ENCODE data around the genes ZNF595 and ZNF718.

- PRO-cap: unidirectional peak, plus-strand start at chr4:53331
Observed at GRCh38 chr4:53228-53624, at the start of gene ZNF595. Gene ZNF595, plus strand, starts transcription at chr4:53321.

DNA sequence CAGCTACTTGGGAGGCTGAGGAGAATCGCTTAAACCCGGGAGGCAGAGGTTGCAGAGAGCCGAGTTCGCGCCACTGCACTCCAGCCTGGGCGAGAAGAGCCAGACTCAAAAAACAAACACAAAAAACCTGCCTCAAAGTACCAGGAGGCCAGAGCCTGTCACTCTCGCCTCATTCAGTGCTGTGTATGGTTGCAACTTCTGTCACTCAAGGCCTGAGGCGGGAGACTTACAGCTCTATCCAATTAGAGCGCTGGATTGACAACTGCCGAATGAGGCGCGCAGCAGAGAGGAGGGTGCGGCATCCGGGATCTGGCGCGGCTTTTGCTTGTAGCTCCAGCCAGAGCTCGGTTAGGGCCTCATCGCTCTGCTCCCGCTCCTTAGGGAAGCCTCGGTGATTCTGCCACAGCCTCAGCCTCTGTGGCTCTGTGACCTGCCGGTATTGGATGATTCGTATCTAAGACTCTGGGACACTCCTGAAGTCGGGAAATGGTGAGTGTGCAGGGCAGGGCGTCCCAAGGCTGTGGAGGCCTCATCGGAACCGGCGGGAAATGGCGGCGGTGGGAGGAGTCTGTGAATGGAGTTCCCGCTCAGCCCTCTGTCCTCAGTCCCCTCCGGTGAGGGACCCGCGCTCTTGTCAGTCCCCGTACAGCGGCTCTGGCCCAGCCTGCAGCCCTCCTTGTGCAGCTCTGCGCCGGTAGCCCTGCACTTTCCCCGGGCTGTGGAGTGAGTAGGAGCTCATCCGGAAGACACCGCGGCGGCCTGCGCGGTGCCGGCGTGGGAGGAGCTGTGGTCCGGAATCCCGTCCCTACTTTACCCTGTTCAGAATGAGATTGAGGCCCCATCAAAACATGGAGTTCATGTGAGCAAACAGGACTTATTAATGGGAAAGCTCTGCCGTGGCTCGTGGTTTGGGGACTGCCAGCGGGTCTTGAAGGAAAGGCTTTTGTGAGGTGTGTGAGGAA, at the start of gene ZNF718:
Gene ZNF718, plus strand, starts transcription at position 317 of the 962 bp plus-strand sequence.
- PRO-cap: bidirectional peak, plus-strand start at position 336 of the sequence, minus-strand start at position 114 of the sequence; unidirectional peak, plus-strand start at position 604 of the sequence

DNA sequence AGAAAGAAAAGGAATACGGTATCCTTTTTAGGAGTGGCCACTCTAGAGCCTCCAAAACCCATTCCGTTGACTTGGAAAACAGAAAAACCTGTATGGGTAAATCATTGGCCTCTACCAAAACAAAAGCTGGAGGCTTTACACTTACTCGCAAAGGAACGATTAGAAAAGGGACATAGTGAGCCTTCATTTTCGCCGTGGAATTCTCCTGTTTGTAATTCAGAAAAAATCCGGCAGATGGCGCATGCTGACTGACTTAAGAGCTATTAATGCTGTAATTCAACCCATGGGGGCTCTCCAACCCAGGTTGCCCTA, 60.9 kb downstream of the ZNF732 start:
- PRO-cap: no peak

DNA sequence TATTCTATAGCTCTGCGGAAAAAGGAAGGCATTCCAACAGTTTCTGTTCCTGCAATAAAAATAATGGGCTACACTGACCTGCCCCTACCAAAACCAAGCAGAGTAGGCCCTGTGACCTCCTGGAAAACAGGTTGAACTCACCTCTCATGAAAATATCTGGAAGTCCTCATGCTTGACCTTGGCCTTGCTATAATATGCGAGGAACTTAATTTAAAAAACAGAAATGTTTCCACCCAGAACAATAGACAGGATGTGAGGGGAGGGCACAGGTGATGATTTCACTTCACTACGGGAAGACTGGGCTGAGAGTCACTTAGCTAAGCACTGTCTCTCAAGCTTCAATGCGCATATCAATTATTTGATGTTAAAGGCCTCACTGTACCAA, 26.1 kb downstream of the ZNF721 start:
- PRO-cap: unidirectional peak, plus-strand start at position 281 of the sequence; unidirectional peak, plus-strand start at position 286 of the sequence

DNA sequence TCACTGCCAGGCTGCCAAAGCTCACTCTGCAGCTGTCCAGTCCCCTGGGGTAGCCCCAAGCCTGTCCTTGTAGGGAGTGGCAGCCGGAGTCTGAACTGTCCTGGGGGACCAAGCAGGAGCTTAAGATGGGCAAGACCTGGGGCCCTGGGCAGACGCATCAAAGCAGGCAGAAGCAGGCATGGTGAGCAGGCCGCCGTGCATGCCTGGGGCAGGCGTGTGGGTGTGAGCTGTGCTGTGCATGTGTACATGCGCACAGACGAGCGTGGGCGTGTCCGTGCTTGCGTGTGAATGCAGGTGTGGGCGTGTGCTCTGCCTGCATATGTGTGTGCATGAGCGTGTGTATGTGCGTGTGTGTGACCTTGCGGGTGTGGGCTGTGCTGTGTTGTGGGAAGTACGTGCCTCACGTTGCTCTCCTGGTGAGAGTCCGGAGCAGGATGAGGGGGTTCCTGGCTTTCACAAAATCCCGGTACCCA, 3.5 kb downstream of the MYL5 start:
- PRO-cap: no peak

- PRO-cap: no peak
Observed at GRCh38 chr4:679658-680069, 5.3 kb downstream of the MYL5 start.

DNA sequence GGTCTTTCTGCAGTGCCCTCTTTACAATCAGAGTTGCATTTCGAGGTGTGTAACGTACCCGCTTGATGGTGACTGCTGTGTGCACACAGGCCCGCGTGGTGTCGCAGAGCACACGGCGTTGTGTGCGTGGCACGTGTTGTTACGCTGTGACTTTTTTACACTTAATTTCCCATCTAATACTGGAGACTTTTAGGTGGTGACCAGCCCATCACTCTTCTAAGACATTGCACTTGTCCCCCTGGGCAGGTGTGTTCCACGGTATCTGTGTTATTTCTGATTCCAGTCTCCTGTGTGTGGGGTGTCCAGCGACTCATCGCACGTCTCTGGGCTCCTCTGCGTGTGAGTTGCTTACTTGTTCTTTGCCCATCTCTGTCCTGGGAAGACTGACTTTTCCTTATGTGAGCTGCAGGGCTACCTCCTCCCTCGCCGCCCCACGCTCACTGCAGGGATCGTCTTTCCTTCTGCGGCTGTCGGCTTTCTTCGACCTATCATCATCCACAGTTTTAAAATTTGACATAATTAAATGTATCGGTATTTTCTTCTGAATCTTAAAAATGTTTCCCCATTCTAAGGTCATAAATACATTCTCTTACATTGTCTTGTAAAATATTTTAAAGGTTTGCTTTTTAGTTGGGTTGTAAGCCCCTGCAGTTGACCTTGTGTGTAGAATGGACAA, 49.5 kb downstream of the PCGF3 start:
- PRO-cap: no peak

DNA sequence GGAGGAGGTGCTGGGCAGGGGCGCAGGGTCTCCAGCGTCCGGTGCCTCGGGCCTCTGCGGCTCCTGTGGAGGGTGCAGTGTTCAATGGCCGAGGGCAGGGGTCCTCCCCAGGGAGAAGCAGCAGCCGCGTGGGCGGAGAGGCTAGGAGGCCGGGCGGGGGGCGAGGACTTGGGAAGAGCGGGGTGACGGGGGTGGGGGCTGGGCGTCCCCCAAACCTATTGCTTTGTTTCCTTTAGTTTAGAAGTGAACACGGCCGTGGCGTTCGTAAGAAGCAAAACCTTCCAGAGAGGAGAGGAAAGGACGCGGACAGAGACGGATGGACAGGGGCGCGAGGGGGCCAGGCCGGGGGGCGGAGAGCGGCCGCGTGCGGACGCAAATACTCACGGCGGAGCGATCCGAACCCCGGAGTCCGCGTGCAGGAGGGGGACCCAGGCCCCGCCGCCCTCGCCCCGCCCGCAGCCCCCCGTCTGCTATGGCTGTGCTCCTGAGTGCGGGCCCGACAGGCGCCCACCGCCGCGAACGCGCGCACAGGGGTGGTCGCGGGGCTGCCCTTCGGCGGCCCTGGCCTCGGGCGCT, 40.2 kb downstream of the CPLX1 start:
- PRO-cap: no peak

DNA sequence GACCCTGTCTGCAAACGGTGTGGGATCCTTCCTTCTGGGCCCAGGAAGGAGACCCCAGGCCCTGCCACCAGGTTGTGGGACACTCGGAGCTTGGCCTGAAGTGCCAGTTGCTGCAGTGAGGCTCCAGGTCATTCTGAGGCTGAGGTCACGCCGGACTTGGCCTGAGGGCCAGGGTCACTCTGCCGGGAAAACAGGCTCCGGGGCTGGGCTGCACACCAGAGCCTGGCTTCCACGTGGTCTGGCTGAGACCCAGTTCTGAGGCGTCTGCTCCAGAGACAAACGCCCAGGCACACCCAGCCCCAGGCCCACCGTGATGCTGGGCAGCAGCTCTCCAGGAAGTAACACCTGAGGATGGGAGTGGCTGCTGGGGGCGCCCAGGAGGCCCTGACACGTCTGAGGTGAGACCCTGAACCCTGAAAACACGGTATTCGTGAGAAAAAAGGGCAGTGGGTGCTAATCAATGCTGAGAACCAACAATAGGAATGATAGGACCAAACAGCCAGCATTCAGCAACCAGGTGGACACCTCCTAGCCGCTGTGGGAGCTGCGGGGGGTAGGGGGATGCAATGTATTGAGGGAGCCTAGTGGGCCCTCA, 36.9 kb downstream of the CPLX1 start:
- PRO-cap: no peak

DNA sequence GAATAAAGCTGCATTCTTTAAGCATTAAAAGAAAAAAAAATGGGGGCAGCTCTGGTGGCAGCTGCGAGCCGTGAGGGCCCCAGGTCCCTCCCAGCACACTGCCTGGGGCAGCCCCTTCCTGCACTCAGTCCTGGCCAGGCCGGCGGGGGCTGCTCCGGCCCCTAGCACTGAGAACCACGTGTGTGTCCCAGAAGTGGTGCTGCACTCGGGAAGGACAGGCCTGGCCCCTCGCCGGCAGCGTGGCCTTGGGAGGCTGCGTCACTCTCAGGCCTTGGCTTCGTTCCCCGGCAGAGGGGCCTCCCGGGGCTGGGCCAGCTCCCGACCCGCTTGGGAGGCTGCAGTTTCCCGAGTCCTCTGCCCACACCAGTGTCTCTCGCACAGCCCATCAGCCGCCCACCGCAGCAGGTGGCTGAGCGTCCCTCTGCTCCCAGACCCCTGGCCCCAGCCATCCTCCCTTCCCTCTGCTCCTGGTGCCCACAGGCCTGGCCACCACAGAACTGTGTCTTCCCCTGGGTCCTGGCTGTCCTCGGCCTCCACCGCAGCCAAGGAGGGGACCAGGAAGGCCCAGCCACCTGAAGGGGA, 10.8 kb upstream of the CPLX1 start:
- PRO-cap: no peak

- PRO-cap: no peak
Observed at GRCh38 chr4:907947-908386, 24.1 kb downstream of the GAK start.

DNA sequence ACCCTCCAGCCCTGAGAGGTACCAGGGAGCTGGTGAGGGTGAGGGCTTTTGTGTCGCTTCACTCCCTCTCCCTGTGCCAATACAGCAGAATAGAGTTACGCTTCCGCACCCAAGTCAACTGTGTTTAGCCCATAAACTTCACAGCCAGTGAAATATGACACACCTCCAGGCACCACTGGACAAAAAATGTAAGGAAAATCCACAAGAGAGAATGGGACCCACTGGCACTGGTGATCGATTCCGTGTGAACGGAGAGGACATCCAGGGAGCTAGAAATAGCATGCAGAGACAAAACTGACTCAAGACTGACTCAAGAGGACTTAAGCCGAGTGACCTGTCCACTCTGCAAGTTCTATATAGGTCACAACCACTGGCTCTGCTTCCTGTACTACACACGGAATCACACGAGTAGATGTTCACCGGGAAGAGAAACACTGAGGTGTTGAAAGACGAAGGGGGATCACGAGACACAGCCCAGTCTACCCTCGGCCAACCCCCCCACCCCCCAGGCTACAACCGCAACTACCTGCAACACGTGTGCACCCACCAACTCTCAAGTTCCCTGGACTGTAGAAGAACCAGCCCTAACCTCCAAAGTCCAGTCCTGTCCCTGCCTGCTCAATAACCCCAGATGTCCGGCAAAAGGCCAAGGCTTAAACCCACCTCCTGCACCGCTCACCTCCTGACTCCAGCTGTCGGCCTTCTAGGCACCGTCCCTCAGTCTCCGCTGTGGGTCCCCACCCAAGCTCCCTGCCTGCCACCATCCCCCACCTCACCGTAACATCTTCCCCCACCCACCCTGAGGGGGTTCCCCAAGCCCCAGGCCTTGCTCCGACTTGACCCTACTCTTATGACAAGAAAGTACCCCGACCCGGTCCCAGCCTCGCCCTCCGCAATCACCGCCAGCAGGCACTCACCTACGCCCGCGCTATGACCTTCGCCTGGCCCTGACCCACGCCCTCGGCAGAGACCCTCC, 902 bp downstream of the GAK start:
- PRO-cap: no peak

GRCh38 chr4:959845-960464, 13.4 kb downstream of the DGKQ start:
- PRO-cap: no peak

DNA sequence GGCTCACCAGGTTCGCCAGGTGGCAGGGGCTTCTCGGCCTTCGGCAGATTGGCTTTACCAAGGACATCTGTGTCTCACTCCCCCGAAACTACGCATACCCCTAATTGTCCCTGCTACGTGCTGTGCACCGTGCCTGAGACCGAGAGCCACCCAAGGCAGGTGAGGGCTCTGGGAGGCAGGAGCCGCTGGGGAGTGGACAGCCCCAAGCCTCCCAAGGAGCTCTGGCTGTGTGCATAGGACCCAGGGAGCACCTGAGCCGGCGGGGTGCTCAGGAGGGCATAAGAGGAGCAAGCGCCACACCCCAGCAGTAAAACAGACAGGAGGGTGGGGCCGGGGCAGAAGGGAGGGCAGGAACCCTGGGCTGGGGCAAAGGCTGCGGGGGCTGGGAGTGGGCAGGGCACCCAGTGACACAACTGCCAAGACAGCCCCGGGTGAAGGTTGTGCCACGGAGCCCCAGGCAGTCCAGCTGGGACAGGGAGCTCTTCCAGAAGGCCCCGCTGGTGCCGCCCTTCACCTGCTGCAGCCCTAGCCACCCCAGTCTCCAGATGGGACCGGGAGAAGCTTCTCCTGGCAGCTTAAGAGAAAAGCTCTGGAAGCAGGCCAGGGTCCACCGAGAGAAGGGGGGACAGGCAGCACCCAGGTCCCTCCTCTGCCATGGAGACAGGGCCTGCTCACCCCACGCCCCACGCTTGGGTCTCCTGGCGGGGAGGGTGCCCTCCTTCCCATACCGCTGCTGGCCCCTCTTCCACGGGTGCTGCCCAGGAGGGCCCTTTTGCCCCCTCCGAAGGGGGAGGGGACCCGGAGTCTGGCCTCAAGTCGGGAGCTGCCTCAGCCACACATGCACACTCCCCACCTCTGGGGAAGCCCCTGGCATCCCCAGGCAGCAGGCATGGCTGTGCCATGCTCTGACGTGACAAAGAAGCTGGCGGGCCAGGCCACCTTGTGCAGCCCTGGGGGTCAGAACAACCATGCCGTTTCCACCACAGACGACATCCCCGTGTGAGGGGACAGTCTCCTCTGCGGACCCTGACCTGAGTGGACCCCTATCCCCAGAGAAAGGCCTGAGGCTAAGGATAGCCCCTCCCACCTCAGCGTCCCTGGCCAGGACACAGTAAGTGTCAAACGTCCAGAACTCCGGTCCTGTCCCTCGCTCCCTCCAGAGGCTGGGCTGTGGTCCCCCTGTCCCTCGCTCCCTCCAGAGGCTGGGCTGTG, 1.6 kb downstream of the DGKQ start:
- PRO-cap: no peak

DNA sequence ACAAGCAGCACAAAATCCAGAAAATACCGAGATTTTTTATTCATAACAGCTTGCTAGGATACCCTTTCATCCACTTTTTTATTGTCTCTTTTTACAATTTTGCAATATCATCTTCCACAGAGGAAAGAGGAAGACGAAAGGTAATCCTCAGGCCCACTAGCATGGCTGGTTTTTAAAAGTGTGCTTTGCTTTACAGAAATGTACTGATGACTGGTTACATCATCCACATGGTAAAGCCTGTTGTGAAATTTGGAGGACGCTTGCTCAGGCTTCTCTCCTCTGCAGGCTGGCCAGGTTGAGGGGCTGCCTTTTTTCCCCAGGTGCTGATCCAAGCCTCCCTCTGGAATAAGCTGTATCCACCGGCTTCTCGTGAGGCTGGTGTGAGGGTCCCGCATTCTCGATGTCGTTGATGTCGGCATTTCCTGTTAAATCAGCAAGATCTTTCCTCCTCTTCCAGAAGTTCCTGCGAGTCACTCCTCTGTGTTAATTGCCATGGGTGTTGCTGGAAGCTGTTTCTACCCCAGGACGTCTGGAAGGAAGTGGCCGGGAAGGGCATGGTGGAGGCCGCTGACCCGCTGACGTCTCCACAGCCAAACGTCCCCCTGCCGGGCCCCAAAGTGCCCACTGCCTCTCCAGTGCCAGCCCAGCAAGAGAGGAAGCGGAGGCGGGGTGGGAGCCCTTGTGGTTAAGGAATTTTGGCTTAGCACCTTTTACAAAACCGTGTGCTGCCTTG, 5.8 kb upstream of the DGKQ start:
- PRO-cap: no peak

DNA sequence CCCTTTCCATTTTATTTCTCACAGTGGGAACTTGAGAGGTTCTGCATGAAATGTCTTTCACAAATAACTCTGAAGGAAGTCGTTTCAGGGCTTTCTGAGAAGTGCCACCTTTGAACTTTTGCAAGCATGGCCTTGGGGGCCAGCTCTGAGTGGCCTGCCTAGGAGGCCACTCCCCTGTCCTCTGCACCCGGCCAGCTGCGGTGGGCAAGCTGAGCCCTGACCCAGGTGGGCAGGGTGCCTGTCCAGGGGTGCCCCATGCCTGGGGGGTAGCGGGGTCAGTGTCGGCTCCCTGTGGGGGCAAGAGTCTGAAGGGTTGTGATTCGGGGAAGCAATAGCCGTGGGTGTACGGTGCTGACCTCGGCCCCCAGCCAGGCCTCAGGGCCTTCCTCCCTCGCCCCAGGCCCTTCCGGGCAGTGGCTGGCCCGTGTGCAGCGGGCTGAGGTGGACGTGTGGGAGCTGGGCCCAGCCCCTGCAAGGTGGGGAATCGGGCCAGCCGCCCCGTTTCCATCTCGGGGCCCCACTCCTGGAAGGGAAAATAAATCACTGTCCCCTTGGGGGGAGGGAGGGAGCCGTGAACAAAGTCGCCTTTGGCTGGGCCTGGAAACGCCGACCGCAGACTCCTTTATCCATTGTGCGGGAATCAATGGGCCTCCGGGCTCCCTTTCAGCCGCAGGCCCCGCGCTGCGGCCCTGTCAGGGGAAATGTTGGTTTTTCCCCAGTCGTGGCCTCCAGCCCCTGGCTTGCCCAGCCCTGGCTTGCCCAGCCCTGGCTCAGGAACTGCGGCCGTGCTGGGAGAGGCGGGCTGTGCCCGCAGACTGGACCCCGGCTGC, 3.1 kb downstream of the FGFRL1 start:
- PRO-cap: no peak

- PRO-cap: no peak
Observed at GRCh38 chr4:1105789-1106065, 7.6 kb downstream of the RNF212 start.

DNA sequence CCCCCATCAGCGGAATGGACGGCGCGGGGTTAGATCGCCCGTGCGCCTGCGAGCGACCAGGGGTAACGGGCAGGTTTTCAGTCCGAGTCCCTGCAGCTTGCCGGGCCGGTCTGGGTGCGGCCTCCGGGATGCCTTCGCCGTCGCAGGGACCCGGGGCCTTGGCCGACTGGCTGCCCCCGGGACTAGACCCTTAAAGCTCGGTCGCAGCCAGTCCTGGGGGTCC, 240 bp downstream of the SPON2 start:
- PRO-cap: no peak

DNA sequence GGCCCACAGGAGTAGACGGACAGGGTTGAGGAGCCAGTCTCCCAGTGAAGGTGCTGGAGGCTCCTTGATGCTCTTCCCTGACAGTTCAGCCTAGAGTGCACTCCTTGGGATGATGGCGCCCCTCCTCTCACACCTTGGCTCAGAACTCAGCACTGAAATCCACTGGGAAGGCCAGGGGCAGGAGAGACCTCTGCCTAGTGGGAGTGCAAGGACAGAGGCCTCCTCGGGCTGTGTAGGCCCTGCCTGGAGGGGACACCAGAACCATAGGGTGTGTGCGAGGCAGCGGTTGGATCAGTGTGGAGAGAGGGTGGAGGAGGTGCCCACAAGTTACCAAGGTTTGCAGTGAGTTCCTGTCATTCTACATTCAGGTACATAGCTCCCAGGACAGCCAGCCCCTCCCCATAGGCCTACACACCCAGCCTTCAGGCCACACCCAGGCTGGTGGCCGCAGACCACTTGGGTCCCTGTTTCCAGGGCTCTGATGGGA, 19.2 kb upstream of the SPON2 start:
- PRO-cap: bidirectional peak, plus-strand start at position 366 of the sequence, minus-strand start at position 298 of the sequence

DNA sequence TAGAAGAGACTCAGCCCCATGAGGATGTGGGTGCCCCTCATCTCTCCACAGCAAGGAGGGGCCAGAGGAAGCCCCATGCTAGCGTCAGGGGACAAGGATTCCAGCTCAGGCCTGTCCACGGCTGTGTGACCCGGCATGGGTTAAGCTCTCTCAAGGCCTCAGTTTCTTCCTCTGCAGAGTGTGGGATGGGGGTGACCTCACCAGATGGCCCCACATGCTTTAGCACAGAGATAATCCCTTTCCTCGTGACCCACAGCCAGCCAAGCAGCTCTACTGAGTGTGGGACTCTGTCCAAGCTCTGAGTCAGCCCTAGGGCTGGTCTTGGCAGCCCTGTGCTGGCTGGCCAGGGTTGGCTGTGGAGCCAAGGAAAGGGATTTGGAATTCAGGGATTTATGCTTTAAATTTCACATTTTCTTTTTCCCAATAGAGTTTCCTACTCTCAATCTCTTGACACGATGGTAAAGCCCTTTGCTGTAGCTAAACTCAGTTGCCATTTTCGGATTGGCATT, 19.7 kb upstream of the SPON2 start:
- PRO-cap: bidirectional peak, plus-strand start at position 346 of the sequence, minus-strand start at position 206 of the sequence